Bronchial lymph node (tissue), 1 donor: Measurements from ENCODE around the genes MED6, TTC9 and PCNX1.

DNA sequence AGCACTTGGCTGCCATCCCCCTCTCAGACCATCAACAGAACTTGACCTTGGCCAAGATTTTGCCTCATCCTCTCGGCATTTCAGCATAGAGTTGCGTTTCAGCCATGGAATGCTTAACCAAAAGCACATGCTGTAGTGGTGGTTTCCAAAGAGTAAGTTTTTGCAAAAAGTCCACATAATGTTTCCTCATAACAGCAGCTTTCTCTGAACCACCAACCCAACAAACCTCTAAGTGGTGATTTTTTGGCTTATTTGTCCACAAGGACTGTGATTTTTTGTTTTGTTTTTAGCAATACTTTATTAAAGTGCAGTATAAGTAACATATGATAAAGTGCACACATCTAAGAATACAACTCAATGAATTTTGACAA is 12.1 kb upstream of the GALNT16 start:
- PRO-cap, result no peak

DNA sequence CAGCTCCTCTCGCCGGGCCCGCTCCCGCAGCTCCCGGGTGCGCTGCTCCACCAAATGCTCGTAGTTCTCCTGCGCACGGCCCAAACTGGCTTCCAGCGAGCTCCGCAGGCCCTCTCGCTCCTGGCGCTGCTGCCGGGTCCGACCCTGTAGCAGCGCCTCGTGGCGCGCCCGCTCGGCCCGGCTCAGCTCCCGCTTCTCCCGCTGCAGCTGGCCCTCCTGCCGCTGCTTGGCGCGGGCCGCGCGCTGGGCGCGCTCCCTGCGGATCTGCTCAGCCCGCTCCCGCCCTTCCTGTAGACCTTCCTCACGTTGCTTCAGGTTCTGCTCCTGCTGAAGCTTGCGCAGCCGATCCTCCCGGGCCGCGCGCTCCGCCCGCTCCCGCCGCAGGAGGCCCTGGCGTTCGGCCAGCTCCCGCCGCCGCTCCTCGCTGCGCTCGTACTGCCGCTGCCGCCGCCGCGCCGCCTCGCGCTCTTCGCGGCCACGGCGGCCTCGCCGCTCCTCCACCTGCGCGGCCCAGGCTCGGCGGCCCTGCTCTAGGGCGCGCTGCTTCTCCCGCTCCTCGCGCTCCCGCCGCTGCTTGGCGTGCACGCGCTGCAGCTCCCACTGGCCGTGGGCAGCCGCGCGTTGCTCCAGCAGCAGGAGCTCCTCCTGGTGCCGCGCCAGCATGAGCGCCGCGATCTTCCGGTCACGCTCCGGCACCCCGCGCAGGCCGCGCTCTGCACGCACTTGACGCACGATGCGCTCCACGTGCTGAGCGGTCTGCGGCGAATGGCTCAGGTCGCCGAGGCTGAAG is 2.5 kb downstream of the CCDC177 start:
- PRO-cap, result no peak

DNA sequence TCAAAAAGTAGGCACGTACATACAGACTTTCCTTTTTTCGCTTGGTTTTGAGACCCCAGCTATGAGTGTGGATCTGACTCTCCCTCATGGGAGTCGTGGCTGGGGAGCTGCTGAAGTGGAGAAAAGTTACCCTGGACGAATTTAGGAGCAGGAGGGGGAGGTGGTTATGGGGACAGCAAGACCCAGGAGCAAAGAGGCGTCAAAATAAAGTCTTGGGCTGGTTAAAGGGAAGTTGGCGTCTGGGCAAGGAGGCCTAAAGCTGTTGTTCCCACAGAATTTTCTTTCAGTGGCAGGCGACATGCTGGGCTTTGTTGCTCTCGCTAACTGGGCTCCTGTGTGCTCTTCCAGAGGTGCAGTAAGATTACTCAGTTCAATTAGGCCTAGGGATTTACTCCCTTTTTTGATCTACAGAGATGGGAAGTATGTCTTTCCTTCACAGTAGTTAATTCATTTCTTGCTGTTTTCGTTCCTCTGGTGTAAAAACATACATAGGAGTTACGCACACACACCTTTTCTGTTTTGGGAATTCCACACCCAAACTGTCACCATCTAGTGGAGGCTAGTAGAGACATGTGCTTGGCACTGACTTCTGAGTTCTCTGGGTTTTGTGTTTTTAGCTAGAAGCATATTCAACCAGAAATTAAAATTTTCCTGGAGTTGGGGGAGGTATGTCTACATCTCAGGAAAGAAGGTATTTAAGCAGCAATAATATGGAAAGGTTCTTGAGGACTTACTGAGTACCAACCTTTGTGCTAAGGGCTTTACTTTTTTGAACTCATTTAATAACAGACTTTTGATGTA is 1.2 kb downstream of the SUSD6 start:
- PRO-cap, result bidirectional peak, plus-strand start at position 273 of the sequence, minus-strand start at position 282 of the sequence

GRCh38 chr14:69652708-69653623 is 41.6 kb downstream of the SUSD6 start:
- PRO-cap, result bidirectional peak, plus-strand start at chr14:69653205, minus-strand start at chr14:69652908; unidirectional peak, plus-strand start at chr14:69653237

GRCh38 chr14:69673244-69673536 is 61.8 kb downstream of the SUSD6 start:
- PRO-cap, result no peak

- PRO-cap, result no peak
Measured at GRCh38 chr14:69716052-69716733, 50.7 kb upstream of the SRSF5 start.

- PRO-cap, result no peak
Measured at GRCh38 chr14:69767253-69767577, 273 bp downstream of the SRSF5 start.

DNA sequence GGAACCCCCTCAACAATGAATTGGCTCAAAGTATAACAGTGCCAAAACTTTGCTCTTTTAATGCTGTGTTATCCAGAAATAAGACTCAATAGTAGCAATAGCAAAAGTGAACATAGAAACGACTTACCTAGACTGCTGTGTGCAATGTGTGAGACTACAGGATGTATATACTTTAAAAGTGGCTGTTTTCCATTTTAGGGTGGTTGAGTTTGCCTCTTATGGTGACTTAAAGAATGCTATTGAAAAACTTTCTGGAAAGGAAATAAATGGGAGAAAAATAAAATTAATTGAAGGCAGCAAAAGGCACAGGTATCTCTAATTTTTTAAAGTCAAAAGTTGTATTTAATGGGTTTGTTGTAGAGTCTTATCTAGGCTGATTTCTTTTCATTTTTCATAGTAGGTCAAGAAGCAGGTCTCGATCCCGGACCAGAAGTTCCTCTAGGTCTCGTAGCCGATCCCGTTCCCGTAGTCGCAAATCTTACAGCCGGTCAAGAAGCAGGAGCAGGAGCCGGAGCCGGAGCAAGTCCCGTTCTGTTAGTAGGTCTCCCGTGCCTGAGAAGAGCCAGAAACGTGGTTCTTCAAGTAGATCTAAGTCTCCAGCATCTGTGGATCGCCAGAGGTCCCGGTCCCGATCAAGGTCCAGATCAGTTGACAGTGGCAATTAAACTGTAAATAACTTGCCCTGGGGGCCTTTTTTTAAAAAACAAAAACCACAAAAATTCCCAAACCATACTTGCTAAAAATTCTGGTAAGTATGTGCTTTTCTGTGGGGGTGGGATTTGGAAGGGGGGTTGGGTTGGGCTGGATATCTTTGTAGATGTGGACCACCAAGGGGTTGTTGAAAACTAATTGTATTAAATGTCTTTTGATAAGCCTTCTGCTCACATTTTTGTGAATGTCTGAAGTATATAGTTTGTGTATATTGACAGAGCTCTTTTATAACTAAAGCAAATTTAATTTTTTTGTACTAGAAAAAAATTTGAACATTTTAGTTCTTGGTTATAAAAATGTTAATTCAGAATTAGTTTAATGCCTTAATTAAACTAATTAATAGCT is 4.2 kb downstream of the SRSF5 start:
- PRO-cap, result no peak

GRCh38 chr14:69771853-69772413 is 5.0 kb downstream of the SRSF5 start:
- PRO-cap, result no peak

DNA sequence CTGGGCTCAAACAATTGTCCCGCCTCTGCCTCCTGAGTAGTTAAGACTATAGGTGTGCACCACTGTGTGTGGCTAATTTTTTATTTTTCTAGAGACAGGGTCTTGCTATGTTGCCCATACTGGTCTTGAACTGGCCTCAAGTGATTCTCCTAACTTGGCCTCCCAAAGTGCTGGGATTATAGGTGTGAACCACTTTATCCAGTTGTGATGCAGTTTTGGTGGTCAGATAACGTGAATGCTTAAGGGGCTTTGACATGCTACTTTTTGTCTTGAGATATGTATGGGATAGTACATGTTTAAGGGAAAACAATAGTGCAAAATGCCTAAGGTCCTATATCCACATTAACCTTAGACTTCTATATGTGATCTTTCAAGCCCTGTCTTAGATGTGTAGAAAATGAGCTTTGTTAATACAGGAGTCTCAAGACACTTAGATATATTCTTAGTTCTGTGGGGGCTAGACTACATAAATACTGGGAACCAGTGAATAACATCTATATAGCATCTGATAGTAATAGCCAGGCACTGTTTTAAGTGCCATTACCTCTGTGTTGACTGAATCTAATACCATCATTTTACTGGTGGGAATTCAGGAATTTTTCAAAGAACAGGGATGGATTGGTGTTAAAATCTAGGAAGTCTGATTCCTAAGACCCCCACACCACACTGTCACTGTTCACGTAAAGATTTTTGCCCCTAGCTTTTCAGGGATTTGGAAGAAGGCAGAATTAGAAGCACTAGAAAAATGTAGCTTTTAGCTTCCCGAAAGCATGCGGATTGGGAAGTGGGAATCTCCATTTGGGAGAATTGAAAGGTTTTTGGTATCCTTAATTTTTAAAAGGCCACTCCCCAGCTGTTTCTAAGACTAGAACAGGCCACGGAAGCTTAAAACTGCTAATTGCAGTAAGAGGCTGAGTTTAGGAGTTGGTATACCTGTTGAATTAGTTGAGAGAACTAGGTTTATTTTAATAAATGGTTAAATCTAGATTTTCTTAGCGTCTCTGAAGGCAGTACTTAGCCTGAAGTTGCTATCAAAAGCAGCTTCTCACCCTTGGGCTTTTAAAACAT is 6.1 kb downstream of the SRSF5 start:
- PRO-cap, result no peak

DNA sequence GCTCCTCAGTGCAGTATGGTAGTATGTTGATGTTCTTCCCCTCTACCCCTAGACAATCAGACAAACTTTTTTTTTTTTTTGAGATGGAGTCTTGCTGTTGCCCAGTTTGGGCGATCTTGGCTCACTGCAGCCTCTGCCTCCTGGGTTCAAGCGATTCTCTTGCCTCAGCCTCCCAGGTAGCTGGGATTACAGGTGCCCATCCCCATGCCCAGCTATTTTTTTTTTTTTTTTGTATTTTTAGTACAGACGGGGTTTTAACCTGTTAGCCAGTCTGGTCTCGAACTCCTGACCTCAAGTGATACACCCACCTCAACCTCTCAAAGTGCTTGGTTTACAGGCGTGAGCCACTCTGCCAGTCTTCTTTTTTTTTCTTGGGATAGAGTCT is 6.8 kb downstream of the SRSF5 start:
- PRO-cap, result no peak

- PRO-cap, result no peak
Measured at GRCh38 chr14:69792918-69793534, 4.0 kb downstream of the SLC10A1 start.

- PRO-cap, result bidirectional peak, plus-strand start at chr14:70600752, minus-strand start at chr14:70600653
Measured at GRCh38 chr14:70600102-70601140, at the start of gene MED6. Gene MED6 (minus strand): TSS chr14:70600655.

DNA sequence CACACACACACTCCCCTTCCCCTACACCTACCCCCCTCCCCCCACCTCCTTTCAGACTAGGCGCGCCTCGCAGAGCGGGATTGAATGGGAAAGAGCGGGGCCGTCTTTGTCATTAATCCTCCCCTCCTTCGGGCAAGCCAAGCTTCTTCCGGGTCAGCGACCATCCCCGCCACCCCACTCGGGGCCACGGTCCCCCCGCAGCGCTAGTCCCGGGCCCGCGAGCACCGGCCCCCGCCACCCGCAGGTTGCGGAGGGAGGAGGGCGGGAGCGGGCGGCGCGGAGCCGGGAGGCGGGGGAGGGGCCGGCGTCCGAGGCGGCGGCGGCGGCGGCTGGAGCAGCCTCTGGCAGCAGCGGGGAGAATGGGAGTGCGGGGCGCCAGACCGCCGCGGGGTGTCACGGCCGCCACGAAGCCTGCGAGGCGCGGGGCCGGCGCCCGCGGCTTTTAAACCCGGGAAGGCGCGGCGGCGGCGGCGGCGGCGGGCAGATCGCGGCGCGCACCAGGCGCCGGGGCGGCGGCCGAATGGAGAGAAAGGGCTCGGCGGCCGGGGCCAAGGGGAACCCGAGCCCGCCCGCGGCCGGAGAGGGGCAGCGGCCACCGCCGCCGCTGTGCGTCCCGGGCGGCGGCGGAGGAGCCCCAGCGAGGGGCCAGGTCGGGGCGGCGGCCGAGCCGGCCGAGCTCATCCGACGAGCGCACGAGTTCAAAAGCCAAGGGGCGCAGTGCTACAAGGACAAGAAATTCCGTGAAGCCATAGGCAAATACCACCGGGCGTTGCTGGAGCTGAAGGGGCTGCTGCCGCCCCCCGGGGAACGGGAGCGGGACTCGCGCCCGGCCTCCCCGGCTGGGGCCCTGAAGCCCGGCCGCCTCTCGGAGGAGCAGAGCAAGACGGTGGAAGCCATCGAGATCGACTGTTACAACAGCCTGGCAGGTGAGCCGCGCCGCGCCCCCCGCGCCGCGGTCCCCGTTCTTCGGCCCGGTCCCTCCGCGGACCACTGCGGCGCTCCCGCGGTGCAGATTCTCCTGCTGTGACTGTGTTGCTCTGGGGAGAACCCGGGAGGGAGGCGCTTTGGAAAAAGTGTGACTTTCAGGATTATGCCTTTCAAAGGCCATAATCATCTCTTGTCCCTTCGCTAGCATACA is at the start of gene TTC9:
TTC9 (plus strand) TSS at position 307 of the 1,138 bp plus-strand sequence.
- PRO-cap, result bidirectional peak, plus-strand start at position 77 of the sequence, minus-strand start outside the sequence; bidirectional peak, plus-strand start at position 285 of the sequence, minus-strand start at position 247 of the sequence; unidirectional peak, minus-strand start at position 1,029 of the sequence

DNA sequence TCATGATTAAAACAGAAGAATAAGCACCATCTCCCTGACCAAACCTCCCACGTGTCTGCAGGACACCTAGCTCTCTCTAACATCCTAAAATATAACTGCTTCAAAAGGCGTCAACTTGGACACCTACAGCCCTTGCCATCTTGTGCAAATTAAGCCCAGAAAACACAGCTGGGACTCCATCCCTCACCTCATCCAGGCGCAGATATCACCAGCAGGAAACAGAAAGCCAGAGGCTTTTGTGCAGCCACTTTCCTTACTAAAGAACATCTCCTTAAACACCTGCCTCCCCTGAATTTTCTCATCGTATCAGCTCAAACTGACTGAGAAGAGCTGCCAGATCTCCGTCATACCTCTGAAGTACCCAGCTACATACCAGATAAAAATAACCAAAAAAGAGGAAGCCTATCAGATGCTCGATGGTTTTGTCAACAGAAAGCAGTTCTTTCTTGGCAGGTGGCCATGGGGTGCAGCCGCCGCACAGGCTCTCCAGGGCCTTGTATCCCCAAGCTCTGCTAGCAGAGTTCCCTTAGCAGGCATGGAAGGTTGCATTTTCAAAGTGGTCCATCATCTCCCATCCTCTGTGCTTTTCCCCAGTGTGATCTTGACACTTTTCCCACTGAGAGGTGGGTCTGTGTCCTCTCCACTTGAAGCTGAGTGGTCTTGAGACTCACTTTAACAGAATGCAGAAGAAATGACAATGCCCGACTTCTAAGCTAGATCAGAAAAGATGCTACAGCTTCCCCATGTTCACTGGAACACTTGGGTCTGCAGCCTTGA is 28.7 kb downstream of the MAP3K9 start:
- PRO-cap, result bidirectional peak, plus-strand start at position 438 of the sequence, minus-strand start at position 354 of the sequence

GRCh38 chr14:70907034-70908121 is at the start of gene PCNX1:
Gene PCNX1 (plus strand): TSS chr14:70907459.
- PRO-cap, result bidirectional peak, plus-strand start at chr14:70907575, minus-strand start at chr14:70907337; bidirectional peak, plus-strand start at chr14:70908001, minus-strand start at chr14:70907975

DNA sequence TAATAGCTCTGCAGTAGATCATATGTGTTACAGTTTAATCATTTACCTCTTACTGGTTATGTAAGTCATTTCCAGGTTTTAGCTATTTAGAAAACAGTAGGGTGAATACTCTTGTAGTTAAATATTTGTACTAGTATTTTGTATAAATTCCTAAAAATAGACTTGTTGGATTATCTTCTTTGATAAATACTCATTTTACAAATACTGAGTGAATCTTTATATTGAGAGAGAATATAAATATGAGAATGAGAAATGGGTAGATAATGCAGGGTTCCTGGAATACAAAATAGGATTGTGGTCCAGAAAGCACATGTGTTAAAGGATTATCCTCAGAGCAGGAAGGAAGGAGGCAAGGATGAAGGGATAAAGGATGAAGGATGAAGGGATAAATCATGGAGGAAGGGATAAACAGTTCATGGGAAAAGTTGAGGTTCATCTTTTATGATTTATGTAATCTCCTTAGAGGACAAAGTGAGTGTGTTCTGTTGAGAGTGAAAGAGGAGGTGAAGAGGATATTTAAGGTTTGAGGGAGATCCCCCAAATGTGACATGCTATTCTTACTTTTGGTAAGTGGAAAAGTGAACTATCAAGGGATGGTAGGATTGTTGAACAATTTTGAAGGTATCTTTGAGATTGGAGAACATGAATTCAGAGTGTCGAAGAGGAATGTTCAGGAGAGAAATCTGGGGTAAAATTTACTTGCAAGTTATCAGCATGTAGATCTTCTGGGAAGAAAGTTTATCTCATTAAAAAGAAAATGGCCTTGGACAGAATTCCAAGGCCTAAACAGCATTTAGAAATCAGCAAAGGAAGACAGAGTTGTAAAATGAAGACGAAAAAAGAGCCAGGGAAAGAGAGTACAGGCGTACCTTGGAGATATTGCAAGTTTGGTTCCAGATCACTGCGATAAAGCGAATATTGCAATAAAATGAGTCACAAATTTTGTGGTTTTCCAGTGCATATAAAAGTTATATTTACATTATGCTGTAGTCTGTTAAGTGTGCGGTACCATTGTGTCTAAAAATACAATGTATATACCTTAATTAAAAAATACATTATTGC is 8.7 kb downstream of the PCNX1 start:
- PRO-cap, result no peak

- PRO-cap, result no peak
Measured at GRCh38 chr14:70918802-70919385, 11.6 kb downstream of the PCNX1 start.

- PRO-cap, result no peak
Measured at GRCh38 chr14:71031395-71031756, 124.1 kb downstream of the PCNX1 start.

GRCh38 chr14:71165163-71165824 is 155.0 kb upstream of the SIPA1L1 start:
- PRO-cap, result no peak